AG09319 (cell line): ENCODE data around the gene KIF13A.

- RRBS: no CpG with 5 or more reads among the region's 1 CpG
Observed at GRCh38 chr6:16473836-16474528, 235.6 kb downstream of the GMPR start.

GRCh38 chr6:16683741-16684395, 77.4 kb downstream of the ATXN1 start:
- RRBS: no CpG with 5 or more reads among the region's 4 CpGs

DNA sequence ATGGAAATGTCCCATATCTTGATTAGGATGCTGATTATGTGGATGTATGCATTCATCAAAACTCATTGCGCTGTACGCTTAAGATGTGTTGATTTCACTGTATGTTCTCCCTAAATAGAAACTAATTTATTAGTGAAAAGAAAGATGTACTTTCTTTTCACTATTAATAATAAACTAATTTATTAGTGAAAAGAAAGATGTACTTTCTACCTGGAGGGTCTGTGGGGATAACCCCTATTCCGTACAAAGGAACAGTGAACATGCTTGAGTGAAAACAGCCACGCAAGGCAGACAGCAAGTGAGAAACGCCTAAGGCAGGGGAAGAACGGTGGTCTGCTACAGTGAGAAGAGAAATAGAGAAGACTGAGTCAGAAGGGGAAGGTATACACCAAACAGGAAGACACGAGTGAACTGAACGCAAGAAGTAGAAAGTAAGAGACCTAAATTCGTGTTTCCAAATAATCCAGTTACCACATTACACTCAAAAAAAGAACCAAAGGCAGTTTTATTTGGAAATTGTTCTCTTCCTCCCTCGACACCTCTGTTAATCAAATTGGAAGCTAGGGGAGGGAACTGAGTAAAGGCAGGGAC, 49.1 kb downstream of the ATXN1 start:
- RRBS: no CpG with 5 or more reads among the region's 10 CpGs

DNA sequence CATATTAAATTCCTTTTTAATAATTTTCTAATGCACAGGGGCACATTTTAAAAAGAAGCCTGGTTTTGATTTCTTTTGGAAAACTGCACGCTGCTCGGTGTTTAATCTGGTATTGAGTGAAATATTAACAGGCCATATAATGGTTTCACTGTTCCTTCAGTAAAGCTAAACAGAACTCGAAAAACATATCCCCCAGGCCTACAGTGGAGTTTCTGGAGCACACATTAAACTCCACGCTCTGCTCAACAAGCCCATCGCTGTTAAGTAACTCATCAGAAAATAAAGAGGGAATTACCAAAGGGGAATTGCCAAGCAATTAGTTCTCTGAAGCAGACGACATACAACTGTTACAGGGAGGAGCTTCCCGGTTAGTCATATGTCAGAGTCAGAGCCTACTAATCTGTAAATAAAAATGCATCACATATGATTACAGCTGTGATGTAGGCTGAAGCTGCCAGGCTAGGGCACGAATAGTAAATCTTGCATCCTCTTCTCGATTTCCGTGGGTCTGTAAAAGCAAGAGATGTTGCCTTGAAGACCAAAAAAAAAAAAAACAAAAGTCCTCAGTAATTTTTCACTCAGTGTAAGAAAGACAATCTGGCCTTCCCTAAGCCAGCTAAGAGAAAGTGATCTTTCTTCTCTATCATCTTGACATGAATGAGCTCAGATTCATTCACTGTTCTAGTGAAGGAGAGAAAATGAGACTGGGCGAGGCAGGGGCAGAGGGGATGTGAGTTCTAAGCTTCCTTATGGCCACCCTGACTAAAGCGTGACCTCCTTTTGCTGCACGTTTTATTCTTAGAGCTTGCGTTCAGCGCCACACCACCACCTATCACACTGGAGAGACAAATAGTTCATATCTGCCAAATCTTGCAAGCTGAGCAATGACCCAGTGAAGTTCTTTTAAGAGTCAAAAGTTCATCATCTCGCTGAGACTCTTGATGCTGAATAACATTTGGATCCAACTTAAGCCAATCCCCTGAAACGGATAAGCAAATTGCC, 13.8 kb downstream of the ATXN1 start:
- RRBS: no CpG with 5 or more reads among the region's 17 CpGs

DNA sequence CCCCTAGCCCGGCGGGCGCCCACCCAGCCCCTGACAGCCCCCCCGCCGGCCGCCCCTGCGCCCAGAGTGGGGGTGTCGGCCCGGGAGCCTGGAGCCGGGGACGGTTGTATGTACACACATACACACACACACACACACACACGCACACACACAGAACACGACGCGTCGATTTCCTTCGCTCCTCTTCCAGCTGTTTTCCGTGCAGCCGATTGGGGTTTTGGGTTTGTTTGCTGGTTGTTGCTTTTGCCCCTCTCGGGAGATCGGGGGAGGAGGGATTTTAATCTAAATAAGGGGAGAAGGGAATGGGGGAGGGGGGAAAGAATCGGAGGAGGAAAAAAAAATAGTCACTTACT, 338 bp downstream of the ATXN1 start:
- RRBS: under 1% methylated on average over 9 of the region's 22 CpGs

- RRBS: no CpG with 5 or more reads among the region's 8 CpGs
Observed at GRCh38 chr6:16836325-16837012, 75.2 kb upstream of the ATXN1 start.

DNA sequence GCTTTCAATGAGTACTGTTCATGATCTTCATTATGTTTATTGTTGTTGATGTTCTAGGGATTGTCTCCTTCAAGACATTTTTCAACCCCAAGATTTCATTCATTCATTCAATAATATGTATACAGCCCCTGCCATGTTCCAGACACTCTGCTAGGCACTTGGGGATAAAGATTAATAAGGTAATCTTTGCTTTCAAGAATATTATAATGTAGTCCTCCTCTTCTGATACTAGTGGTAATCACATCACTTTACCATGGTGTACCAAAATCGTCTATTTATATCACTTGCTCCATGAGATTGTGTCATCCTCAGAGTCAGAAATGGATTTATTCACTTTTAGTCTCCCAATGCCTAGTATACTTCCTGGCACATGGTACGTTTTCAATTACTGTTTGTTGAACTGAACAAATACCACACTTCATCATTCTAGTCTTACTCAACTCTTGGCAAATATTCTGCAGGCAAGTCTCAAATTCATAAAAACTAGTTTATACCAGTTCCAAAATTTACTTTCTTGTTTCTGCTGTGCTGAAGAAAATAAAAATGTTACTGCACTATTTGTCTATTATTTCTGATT, 102.5 kb upstream of the STMND1 start:
- RRBS: no CpG with 5 or more reads among the region's 2 CpGs

DNA sequence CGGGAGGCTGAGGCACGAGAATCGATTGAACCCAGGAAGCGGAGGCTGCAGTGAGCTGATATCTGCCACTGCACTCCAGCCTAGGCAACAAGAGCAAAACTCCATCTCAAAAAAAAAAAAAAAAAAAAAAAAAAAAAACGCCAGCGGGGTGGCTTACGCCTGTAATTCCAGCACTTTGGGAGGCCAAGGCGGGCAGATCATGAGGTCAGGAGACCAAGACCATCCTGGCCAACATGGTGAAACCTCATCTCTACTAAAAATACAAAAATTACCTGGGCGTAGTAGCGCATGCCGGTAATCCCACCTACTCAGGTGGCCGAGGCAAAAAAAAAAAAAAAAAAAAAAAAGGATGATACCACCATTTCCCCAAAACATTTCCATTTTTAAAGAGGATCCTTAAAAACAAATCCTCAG, 72.7 kb downstream of the STMND1 start:
- RRBS: no CpG with 5 or more reads among the region's 12 CpGs

DNA sequence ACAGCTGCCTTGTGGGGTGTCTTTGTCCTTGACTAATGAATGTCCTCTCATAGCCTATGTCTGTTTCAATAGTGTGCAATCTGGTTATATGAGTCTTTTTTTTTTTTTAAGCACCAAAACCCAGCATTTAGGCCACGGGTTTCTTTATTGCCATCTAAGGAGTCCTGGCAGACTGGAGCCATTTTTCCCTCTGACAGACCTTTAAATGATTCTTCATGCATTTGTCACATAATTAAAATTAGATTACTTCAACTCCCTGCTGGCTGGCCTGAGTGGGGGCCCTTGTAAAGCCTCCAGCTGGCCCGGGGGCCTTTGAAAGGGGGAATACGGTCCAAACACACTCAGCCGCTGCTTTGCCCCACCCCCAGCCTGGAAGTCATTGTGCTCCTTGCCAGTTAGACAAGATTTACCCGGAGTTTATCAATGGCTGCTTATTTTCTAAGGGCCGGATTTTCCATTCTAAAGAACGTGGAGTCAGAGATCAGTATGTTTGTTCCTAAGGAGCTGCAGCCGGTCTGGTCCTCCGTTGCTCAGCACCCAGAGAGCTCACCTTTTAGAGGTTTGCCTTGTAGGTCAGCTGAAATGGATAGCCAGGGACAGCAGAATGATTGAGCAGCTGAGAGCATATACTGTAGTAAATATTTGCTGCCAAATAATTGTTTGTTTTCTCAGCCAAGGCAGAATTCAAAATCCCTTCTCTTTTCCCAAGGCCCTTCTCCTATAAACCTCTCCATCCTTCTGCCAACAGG, 68.6 kb upstream of the RBM24 start:
- RRBS: 0% methylated on average over 1 of the region's 9 CpGs

DNA sequence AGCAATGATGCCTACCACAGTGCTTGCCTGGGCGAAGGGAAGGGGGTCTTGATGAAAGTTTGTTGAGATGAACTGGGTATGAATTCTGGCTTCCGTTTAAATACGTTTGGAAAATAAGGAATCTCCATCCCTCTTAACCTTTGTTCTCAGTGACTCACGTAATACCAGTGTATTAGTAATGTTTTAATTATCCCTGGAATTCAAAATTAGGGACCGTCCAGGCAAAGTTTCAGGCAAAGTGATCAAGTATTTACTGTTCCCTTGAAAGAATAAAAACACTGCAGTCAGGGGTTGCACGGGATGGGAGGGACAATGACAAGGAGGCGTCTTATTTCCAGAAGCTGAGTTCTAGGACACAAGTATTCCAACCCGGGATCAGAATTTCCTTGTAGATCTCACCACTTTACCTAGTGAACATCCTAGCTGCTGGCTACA, 2.5 kb upstream of the RBM24 start:
- RRBS: no CpG with 5 or more reads among the region's 8 CpGs

DNA sequence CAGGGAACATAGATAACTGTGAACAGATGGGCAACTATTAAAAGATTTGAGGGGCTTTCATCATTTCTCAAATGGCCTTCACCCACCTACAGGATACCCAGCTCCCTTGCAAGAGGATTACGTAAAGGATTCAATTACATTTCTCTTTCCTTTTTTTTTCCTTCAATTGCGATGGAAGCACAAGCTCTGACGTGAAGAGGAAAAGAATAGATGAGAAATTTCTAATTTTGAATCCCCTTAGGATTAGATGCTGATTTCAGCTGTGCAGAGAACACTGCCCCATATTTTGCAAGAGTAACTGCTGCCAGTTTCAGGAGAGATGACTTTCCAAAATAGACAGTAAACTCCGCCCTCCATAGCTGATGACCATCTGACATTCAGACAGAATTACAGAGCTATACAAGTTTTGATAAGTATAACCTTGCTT, 25.3 kb downstream of the CAP2 start:
- RRBS: no CpG with 5 or more reads among the region's 4 CpGs

GRCh38 chr6:17584050-17584461, 16.0 kb upstream of the FAM8A1 start:
- RRBS: no CpG with 5 or more reads among the region's 6 CpGs

GRCh38 chr6:17589265-17590021, 10.7 kb upstream of the FAM8A1 start:
- RRBS: no CpG with 5 or more reads among the region's 4 CpGs

DNA sequence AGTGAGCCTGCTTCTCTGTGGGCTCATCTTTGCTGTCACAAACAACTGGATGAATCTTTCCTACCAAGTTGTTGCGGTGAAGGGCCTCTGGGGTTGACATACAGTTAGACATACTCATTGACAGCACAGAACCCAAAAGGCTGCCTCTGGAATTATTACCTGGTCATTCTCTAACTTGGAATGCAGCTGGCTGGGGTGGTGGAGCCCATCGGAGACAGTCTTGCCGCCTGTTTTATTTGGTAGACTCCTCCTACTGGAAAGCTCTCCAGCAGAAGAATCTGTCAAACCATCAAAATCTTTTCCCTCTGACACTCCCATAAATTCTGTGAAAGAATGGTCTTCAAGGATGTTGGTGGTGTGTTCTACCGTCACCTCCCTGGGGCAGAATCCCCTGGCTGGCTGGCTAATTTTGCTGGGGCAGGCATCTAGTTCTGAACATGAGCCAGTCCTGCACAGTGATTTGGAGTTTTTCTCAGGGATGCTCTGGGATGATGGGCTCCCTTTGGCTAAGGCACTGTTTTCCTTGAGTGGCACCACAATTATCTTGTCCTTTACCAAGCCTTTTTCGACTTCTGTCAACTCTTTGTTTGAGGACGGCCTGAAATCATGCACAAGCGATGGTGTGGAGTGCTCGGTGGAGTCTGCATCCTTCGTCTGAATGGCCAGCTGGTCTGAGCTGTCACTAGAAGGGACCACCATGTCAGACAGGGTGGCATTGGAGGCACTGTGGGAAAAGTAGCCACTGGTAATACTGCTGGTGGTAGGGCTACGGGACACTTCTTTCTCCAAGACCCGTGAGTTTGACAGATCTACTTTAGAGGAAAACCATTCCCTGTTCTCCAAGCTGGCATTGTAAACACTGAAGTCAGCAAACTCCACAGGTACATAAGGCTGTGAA, 57.5 kb upstream of the NUP153 start:
- RRBS: no CpG with 5 or more reads among the region's 11 CpGs

DNA sequence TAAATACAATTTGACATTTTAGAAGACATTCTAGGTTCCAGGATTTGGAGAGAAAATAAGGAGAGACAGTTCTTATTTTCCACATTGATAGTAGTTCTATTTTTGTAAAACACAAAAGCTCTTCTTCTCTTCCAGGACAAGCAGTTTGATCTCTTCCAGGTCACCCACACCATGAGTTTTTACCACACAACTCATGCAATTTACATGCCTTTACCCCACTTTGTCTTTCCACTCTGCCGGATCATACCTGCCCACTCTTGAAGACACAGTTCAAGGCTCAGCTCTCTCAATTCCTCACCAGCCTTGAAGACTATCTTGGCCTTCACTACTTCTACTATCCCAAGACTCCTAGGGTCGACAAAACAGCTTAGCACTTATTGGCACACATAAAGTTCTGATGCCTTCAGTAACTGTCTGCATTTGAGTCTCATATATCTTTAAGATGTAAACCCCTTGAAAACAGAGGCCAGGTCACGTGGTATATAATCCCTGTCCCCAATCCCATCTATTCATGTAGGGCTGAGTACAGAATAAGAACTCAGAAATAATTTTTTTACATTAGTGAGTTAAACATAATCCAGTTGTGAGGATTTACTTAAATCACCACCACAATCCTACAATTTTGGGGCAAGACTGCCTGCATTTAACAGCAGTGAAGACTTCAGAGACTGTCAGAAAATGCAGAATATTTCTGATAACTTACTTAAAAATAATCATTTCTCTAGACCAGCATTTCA, 84.9 kb downstream of the KIF13A start:
- RRBS: no CpG with 5 or more reads among the region's 3 CpGs

DNA sequence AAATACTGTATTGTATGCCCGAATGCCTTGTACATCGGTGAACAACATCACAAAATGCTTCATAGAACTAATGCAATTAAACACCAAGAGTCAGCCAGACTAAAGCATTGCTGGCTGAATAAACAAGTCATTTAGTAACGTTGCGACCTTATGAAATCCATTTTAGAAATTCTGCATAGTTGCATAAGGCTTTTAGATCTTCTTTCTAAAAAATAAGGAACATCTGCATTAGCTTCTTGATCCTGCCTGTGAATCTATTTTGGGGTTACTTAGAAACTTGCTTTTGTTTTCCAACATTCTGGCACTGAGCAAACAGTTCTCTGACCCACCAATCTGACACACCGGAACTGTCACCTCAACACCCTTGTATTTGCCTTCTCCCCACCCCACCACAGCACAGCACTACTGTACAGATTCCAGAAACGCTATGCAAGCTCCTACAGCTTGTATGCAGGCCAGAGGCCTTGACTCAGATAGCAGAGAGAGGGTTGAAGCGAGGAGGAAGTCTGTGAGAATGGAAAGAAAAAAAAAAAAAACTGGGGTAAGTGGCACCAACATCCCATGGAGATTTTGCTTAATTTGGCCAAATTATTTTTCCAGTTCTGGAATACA, 55.0 kb downstream of the KIF13A start:
- RRBS: no CpG with 5 or more reads among the region's 7 CpGs

GRCh38 chr6:17986560-17987374, 668 bp downstream of the KIF13A start:
- RRBS: under 1% methylated on average over 11 of the region's 59 CpGs

- RRBS: under 1% methylated on average over 57 of the region's 106 CpGs
Observed at GRCh38 chr6:17987375-17987996, at the start of gene KIF13A. KIF13A (minus strand) TSS chr6:17987635.

DNA sequence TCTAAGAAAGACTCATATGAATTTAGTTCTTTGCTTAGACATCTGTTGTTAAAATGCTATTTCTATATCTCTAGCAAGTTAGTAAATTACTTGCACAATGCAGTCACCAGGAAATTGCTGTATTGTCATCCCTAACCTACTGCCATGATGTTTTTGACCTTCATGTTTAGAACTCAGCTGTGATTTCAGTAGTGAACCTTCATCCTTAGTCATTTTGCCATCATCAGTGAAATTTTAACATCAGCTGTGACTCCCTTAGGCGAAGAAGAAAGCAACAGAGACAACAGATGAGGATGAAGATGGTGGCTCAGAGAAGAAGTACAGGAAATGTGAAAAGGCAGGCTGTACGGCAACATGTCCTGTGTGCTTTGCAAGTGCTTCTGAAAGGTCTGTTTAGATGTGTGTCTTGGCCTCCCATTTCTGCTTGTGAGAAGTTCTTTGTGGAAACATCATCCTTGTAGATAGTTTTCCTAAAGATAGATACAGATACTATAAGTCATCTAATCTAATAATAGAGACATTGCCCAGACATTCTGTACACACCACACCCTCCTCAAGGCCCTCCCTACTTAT, 5.9 kb downstream of the KDM1B start:
- RRBS: no CpG with 5 or more reads among the region's 2 CpGs

- RRBS: no CpG with 5 or more reads among the region's 11 CpGs
Observed at GRCh38 chr6:18207099-18207816, 52.0 kb downstream of the KDM1B start.